M059J (cell line): ENCODE measurements around a stretch of chr3.

- RAMPAGE, long total RNA: no peak
Observed at GRCh38 chr3:71319583-71320285, 263.8 kb downstream of the FOXP1 start.

DNA sequence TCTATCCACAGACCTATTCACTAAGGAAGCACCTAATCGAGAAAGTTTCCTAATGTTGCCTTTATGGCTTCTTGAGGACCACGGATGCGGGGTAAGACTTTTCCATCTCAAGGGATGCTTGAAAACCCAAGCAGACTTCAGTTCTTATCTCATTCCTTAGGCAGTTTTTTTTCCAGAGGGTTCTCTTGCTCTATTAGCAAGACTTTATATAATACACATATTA, 237.1 kb downstream of the FOXP1 start:
- RAMPAGE, long total RNA: no peak

- RAMPAGE, long total RNA: no peak
Observed at GRCh38 chr3:71441080-71441909, 142.2 kb downstream of the FOXP1 start.

- RAMPAGE, long total RNA: no peak
Observed at GRCh38 chr3:71454798-71455624, 128.5 kb downstream of the FOXP1 start.

GRCh38 chr3:71658098-71658588, 67.1 kb downstream of the EIF4E3 start:
- RAMPAGE, long total RNA: no peak

- RAMPAGE, long total RNA: no peak
Observed at GRCh38 chr3:71721444-71722449, 3.5 kb downstream of the EIF4E3 start.

GRCh38 chr3:71784160-71784579, 778 bp downstream of the PROK2 start:
- RAMPAGE, long total RNA: no peak

GRCh38 chr3:72098965-72099974, 314.3 kb upstream of the PROK2 start:
- RAMPAGE, long total RNA: no peak

- RAMPAGE, long total RNA: no peak
Observed at GRCh38 chr3:72171965-72172435, 387.1 kb upstream of the PROK2 start.

GRCh38 chr3:72317389-72317989, 530.8 kb downstream of the SHQ1 start:
- RAMPAGE, long total RNA: no peak

DNA sequence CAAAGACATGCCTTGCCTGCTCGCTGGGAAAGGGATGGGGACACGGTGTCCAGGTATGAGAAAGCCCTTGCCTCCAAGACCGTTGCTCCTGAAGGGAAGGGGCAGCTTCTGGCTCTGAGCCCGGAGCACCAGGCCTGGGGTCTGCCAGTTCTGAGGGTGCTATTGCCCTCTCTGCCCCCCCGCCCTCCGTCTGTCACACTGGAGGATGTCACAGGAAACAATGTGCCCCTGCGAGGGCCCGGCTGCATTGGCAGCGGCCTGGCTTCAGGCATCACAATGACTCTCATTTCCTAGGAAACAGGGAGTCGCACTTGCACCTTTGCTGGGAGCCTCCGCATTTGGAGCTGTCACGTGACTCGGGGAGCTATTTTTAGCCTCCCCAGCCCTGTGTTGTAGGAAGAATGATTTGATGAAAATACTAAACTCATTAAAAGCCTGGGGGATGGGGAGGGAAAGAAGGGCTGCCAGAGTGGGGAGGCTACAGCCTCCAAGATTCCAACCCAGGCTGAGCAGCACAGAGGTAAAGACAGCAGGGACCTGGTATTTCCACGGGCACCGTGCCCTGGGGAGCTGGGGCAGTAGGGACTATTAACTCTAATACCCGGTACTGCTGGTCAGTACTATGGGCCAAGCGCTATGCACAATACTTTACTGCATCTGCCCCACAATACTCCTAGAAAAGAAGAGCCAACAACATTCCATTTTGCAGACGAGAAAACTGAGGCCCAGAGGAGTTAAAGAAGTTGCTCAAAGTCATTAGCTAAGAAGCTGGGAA, 518.8 kb downstream of the SHQ1 start:
- RAMPAGE, long total RNA: no peak

- RAMPAGE, long total RNA: no peak
Observed at GRCh38 chr3:72338905-72339669, 509.2 kb downstream of the SHQ1 start.

DNA sequence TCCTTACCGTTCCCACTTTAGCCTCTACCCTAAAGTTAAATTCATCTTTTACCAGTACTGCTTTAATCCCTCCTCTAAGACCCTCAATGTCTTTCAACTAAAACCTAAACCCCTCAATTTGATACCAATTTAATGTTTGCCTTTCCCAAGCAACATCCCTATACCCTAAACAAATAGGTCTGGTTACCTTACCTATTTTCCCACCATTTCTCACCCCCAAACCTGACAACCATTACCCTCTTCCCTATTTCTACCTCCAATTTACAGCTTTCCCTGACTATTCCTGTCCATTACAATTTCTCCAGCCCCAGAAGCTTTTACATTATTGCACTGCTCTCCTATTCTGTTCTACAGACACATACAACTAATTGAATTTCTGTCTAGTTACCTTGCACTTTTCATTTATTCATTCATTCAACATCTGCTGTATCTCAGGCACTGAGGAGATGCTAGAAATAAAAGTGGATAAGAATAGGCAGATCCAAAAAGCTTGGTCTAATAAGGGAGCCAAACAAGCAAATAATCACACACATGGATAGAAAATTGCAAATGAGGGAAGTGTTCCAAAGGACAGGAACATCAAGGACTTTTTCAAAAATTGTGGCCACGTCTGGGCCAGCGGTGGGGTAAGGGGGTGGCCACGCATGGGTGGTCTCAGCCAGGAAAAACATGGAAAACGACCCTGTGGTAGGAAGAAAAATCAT, 442.7 kb downstream of the SHQ1 start:
- RAMPAGE, long total RNA: no peak

DNA sequence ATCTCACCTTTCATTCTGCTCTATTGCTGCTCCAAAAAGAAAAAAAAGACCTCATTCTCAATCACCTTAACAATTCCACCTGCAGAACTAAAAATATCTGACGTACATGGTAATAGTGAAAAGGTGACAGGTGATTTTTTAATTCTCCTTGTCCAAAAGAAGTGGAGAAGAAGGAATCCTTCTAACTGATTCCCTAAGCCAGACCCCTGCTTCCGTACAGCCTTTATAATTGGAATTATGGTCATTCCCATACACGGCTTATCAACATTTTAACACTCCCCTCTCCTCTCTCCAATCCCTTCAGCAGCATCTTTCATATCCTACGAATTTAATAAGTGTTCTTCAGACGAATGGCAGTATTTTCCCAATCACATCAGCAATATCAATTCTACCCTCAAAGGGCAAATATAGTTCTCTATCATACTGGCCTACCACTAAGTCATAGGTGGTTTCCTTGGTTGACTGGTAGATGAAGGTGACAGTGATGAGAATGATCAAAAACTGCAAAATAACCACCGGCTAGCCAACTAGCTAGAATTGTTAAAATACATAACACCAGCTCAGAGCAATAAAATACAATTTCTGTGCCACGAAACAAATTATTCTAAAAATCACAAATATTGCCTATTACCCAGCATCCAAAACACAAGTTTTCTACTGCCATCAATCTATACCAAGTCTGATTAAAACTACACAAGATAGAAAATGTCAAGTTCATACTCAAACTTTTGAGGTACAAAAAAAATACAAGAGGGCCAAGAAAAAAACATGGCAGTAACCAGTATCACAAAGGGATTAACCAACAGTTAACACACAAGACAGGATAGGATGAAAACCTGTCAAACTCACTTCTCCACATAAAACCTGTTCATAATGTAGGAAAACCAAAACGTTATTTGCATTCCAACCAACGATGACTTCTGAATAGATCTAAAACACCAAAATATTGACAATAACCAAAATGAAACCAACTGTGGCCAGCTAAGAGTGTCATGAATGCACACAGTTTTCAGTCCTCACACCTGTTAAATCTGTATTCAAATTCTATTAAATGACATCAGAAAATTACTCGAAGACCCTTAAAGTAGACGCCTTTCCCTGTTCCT, 404.3 kb downstream of the SHQ1 start:
- RAMPAGE, long total RNA: no peak

- RAMPAGE, long total RNA: no peak
Observed at GRCh38 chr3:72482788-72483363, 365.4 kb downstream of the SHQ1 start.

DNA sequence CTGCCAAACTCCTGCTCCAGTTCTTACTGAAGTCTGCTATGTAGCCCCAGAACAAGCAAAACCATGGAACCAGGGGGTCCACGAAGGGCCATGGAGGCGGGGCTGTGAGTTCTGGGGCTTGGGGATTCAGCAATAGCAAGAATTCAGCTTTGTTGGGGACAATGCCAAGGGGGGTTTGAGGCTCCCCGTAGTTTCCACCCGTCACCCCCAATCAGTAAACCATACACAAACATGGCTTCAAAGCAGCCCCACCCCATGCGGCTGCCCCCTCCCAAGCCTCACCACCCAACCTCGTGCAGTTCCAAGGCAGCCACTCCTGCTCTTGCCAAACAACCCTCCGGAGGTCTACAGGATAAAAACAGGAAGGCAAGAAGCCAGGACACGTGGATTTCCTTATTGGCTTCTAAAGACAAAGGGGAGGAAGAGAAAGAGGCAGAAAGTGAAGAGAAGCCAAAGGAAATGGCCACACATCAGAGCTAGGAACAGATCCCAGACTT, 121.1 kb downstream of the SHQ1 start:
- RAMPAGE, long total RNA: no peak

DNA sequence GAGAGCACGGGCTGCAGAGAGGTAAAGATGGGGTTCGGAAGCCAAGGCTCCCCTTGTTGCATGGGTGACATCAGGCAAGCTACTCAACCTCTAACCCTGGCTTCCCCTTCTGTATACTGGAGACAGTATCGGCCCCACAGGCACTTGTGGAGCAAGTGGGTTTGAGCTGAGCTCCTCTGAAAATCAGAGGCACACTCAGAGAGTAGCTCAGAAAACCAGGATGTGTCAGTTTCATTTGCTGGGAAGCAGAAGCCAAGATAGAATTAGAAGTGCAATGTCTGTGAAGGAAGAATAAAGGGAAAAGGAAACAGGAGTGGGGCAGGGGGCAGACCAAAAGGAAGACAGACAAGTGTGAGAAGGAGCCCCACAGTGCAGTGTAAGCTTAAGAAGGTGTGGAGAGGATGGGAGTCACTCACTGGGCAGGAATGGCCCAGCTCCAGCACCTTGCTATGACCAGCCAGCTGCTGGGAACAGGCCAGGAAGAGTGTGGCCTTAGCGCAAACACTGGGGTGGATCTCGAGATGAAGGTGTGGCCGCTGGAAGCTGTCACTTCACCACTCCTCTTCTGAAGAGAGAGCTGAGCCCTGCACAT, 108.7 kb downstream of the SHQ1 start:
- RAMPAGE, long total RNA: no peak

DNA sequence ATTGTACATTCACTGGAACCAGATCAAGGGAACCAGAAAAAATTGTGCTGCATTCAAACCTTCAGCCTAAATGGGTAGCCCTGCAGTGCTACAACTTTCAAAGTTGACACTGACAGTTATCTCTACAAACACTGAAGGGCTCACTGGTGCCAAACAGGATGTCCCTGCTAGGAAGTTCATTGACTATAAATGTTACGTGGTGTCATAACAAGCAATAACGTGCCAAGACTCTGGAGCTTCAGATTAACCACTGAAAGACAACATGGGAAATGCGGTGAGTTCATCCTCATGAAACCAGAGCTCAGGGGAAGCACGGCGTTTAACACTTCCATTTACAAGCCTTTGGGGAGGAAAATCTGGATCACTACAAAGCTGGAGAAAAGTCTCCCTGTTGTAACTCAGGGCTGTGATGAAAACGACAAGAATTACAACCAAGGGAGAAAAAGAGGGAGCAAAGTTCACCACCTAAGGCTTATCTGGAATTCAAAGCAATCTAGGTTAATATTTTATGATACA, 27.1 kb downstream of the SHQ1 start:
- RAMPAGE, long total RNA: no peak

- RAMPAGE, long total RNA: no peak
Observed at GRCh38 chr3:72821600-72821869, 26.7 kb downstream of the SHQ1 start.

- RAMPAGE, long total RNA: no peak
Observed at GRCh38 chr3:72872117-72872680, 15.6 kb upstream of the GXYLT2 start.